Iris pigment epithelial cell (primary cell): ENCODE results near the gene SRFBP1.

DNA sequence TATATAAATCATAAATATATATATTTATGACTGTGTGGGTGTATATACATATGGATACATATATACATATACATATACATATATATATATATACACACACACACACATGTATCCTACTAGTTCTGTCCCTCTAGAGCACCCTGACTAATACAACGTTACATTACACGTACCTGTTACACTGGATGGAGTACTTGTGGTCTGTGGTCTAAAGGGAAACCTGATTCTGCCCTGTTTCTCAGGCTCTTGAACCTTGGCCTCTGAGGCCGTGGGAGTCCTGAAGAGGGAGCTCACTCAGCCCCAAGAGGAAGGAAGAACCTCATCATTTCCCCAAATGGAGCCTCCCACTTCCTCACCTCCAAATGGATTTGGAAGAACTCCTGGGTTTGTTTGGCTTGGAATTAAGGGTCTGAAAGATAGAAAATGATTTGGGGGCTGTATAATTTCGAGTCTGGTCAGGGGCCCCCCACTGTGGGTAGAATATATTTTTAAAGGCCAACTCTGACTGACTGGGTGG lies 200.3 kb downstream of the SEMA6A start:
- RRBS = no CpG with 5 or more reads among the region's 4 CpGs

DNA sequence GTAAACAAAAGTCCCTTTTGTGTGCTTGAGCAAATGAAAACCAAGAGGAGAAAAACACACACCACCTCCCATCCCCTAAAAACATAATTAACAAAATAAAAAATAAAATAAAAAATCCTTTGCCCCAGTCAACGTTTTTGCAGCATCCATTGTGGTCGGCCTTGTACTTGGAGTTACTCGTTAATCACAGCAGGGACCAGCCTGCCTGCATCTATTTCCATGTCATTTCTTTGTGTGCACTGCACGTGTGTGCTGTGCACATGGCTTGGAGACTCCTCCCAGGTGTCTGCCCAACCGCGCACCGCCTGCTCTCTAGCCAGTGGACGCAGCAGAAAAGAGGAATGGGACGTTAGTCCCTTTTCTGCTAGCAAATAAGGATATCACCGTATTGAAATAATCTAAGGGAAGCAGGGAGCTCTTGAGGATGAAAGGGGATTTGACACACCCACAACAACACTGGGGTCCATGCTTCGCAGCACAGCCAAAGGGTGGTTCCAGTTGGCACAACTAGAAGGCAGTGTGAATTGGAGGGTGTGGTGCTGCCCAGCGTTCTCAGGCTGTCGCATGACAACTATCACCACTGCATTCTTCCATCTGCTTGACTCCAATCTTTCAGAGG lies 129.9 kb downstream of the SEMA6A start:
- RRBS = no CpG with 5 or more reads among the region's 13 CpGs

- RRBS = no CpG with 5 or more reads among the region's 30 CpGs
Observed at GRCh38 chr5:116446178-116446916, 128.3 kb downstream of the SEMA6A start.

GRCh38 chr5:116536166-116537011 lies 38.2 kb downstream of the SEMA6A start:
- RRBS = no CpG with 5 or more reads among the region's 12 CpGs

DNA sequence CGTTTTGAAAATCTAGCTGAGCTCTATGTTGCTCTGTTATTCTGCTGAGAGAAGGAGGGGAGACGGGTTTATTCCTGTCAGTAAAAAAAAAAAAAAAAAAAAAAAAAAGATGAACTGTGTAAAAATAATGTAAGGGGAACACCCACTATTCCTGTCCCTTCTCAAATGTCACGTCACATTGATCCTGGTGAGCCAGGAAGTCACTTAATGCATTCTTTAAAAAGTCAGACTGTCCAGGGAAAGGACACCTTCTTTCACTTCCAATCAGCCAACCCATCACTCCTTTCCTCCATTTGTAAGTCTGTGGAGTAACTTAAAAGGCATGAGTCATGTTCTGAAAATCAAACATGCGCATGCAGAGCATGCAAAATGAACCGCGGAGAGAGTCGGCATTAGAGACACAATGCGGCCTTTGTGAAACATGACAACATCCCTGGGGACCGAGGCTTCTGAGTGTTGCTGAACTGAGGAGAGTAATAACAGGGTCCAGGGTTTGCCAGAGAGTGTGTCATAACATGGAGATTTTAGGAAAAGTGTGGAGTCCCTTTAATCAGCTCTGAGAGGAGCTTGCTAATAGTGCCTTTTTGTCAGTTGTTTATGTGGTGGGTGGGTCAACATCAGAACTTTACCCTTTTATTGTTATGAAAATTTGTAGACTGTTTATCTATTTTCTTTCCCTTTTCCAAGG lies 77.6 kb upstream of the SEMA6A start:
- RRBS = no CpG with 5 or more reads among the region's 9 CpGs

DNA sequence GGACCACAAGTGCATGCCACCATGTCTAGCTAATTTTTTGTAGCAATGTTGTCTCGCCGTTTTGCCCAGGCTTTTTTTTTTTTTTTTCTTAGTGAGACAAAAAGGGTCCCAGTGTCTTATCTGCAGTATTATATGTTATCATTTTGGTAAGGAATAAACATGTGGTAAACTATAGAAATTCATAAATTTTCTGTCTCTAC lies 572.6 kb upstream of the SEMA6A start:
- RRBS = no CpG with 5 or more reads among the region's 2 CpGs

- RRBS = no CpG with 5 or more reads among the region's 3 CpGs
Observed at GRCh38 chr5:118561951-118562320, 426.4 kb downstream of the DTWD2 start.

GRCh38 chr5:118572827-118573026 lies 415.6 kb downstream of the DTWD2 start:
- RRBS = no CpG with 5 or more reads among the region's 6 CpGs

DNA sequence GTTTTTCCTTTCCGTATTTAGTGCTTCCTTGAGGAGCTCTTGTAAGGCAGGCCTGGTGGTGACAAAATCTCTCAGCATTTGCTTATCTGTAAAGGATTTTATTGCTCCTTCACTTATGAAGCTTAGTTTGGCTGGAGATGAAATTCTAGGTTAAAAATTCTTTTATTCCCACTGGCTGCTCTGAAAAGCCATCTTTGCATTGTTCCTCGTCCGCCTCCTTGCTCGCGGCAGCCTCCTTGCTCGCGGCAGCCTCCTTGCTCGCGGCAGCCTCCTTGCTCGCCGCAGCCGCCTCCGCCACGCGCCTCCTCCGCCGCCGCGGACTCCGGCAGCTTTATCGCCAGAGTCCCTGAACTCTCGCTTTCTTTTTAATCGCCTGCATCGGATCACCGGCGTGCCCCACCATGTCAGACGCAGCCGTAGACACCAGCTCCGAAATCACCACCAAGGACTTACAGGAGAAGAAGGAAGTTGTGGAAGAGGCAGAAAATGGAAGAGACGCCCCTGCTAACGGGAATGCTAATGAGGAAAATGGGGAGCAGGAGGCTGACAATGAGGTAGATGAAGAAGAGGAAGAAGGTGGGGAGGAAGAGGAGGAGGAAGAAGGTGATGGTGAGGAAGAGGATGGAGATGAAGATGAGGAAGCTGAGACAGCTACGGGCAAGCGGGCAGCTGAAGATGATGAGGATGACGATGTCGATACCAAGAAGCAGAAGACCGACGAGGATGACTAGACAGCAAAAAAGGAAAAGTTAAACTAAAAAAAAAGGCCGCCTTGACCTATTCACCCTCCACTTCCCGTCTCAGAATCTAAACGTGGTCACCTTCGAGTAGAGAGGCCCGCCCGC lies 14.7 kb downstream of the DTWD2 start:
- RRBS = no CpG with 5 or more reads among the region's 43 CpGs

DNA sequence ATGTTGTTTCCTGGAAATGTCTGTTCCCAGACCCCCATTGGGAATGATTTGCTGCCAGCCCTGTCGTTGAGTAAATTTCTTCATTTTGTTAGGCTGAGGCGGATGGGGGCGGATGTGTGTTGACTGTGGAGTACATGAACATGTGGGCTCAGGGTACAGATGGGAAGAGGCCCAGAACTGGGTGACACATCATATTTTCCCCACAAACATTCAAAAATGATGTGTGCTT lies 28.8 kb upstream of the TNFAIP8 start:
- RRBS = no CpG with 5 or more reads among the region's 3 CpGs

DNA sequence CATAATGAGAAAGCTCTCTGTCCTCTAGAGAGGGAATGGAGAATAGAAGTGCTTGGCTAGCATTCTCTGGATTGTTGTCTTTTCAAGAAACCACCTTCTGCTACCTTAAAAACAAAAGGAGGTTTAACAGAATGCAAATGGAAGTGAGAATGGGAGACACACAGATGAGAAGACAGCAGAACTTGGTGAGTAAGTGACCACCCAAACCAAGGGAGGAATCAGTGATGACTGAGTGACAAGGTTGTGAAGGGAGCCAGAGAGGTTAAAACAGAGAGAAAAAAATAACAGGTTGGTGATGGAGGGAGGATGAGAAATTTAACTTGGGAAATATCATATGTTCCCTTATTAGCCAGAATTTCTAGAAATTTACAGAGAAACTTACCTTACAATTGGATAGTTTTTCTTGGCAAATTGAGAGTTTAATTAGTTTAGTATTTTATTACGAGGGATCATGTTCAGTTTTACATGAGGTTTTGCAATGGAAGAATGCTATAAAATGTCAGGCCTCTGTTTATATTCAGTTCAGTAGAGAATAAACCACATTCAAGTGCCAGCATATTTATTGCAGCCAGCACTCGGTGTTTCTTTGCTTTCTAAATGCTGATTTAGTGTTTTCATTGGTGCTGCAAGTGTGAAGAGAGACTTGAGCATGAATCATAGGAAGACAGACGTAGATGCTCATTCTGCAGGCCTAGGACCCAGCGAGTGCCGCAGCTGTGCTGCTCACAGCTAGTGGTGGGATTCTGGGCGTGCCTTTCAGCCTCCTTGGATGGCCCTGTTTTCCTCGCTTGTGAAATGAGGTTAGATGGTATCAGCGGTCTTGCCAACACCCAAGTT lies 27.2 kb upstream of the TNFAIP8 start:
- RRBS = no CpG with 5 or more reads among the region's 8 CpGs

DNA sequence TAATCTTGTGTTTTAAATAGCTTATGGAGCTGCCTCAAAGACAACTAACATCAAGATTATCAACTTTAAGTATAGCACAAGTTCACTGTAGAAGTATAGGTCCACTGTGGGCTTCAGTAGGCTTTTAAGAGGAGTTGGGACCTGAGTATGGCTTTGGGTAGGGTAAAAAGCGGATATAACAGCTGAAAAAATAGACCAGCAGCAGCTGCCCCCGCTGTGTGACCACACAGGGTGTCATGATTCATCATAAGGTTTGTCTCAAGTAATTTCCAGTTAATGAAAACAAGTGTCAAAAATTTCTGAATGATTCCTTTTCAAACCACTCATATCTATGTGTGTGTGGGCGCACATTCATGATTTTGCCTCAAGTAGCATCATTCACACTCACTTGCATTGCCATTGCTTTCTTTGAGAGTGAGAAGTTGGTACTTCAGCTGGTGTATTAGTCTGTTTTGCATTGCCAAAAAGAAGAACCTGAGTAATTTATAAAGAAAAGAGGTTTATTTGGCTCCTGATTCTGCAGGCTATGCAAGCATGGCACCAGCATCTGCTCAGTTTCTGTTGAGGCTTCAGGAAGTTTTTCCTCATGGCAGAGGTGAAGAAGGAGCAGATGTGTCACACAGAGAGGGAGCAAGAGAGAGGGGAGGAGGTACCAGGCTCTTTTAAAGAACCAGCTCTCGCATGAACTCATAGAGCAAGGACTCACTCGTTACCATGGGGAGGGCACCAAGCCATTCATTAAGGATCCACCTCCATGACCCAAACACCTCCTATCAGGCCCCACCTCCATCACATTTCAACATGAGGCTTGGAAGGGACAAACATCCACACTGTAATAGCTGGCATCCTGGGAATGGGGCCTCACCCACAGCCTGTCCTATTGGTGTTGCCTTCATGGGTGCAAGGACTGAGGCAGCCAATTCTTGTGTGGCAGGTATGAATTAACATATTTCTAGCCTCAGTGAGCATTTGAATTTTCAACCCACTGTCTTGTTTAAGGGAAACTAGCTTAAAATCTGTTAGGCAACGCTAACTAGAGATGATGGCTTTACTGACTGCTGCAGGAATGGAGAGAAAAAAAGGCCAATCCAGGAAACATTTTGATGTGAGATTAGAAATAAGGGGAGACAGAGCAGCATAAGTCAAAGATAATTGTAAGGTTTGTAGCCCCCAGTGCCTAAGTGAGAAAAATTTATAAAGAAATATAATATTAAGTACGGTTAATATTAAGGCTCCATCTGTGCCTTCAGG lies 11.8 kb upstream of the TNFAIP8 start:
- RRBS = no CpG with 5 or more reads among the region's 7 CpGs

- RRBS = no CpG with 5 or more reads among the region's 3 CpGs
Observed at GRCh38 chr5:119420163-119420673, 32.1 kb upstream of the HSD17B4 start.

GRCh38 chr5:119422572-119423061 lies 29.7 kb upstream of the HSD17B4 start:
- RRBS = no CpG with 5 or more reads among the region's 4 CpGs

- RRBS = no CpG with 5 or more reads among the region's 12 CpGs
Observed at GRCh38 chr5:120700491-120701030, 236.5 kb downstream of the PRR16 start.

- RRBS = no CpG with 5 or more reads among the region's 21 CpGs
Observed at GRCh38 chr5:120702550-120703253, 238.6 kb downstream of the PRR16 start.

GRCh38 chr5:121961757-121962779 lies at the start of gene SRFBP1:
SRFBP1 (plus strand) TSS chr5:121961975.
- RRBS = no CpG with 5 or more reads among the region's 48 CpGs

- RRBS = no CpG with 5 or more reads among the region's 7 CpGs
Observed at GRCh38 chr5:122182438-122182981, 22.5 kb downstream of the ENSG00000250803 start.

DNA sequence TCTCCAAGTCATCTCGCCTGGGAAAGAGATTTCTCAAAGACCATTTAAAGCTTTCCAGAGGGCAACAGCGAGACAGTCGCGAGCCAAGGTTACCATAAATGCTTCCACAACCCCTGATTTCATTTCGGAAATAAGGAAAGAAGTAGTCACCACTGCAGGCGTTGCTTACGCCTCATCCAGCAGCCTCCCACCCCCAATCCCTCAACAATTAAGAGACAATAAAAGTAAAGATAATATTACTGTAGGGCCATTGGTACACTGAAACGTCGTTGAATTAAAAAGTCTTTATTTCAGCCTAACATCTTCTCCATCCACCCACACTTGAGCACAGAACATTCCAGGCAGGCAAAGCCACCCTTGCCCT lies 1.0 kb upstream of the SNCAIP start:
- RRBS = no CpG with 5 or more reads among the region's 9 CpGs